Cytotoxic T cell (primary cell): ENCODE measurements around a stretch of chr2.

DNA sequence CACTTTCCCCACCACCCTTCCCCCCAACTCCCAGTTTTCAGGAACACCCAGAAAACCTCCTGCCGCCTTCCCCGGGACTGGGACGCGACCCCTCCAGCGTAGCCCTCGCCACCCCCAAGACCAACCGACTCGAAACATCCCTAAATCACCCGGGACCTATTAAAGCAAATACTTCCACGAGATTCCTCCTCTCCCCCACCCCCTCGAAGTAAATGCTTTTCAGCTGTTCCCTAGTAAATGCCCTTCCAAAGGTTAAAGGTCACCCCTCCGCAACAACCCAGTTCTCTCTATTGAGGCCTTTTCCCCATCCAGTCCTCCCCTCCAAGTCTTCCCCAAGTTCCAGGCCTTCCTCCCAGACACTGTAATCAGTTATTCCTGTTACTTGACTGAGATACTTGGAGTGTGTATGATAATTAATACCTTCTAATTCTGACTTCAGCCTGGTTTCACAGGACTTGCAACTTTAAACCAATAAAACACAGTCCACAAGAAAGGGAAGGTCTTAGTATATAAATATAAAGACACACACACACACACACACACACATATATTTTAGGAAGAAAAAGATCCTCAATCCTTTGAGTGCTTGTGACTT, 497 bp upstream of the VPS54 start:
- PRO-cap, 2 experiments, result no peak in any of the 2 experiments

DNA sequence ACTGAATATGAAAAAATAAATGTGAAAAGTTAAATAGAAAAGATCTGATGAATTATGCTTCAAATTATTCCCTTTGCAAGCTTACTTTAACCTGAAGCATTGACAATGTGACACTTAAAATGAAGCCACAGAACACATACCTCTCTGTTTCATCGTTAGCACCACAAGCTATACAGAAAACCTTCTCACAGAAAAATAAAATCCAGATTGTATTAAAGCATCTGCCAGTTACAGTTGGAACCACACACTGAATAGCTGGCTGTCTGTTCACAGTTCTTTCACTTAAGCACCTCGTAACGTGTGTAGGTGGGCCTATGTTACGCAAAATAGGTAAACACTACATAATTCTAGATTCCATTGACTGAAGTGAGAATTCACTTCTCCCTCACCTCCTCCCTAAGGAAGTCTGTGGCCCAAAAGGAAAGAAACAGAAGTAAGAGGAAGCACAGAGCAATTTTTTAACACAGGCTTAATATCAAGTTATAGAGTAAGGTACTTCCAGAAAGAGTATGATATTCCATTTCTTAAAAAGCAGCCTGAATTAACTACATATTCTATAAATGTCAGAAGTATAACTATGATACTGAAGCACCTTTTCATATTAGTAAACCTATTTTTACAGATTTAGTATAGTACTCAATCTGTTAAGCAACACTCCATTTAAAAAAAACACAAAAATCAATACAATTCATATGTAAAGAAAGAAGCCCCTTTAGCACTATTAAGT, 24.8 kb downstream of the PELI1 start:
- PRO-cap, 2 experiments, result no peak in any of the 2 experiments

GRCh38 chr2:64136062-64136527, 8.1 kb downstream of the PELI1 start:
- PRO-cap, 2 experiments, result no peak in any of the 2 experiments

GRCh38 chr2:64277045-64277776, 133.0 kb upstream of the PELI1 start:
- PRO-cap, 2 experiments, result no peak in any of the 2 experiments

DNA sequence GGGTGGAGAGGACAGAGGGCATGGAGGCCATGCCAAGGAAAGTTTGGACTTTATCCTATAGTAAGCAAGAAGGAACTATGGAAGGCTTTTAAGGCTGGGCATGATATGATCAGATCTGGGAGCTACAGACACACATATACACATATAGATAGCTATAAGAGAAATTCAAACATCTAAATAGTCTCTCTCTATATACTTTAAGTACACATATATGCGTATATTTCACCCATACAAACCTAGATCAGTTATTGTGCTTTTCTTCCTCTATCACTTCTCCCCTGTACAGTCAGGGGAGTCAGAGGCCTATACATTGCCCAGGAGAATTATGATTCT, 47.4 kb upstream of the LGALSL start:
- PRO-cap, 2 experiments, result no peak in any of the 2 experiments

- PRO-cap, 2 experiments, result no peak in any of the 2 experiments
These were observed 7.5 kb upstream of the AFTPH start for GRCh38 chr2:64516579-64517046.

GRCh38 chr2:64523989-64524222, 222 bp upstream of the AFTPH start:
- PRO-cap, 2 experiments, result peak in 2 of 2 experiments; most common minus-strand start chr2:64524086 (in 1)

- PRO-cap, 2 experiments, result peak in 2 of 2 experiments; most common plus-strand start chr2:64607335 (in 2); most common minus-strand start chr2:64607163 (in 2)
These were observed 47.0 kb downstream of the SERTAD2 start for GRCh38 chr2:64606199-64607616.

- PRO-cap, 2 experiments, result no peak in any of the 2 experiments
These were observed 26.0 kb downstream of the SERTAD2 start for GRCh38 chr2:64627787-64628115.

- PRO-cap, 2 experiments, result peak in 1 of 2 experiments; most common minus-strand start chr2:64632986 (in 1)
These were observed 20.9 kb downstream of the SERTAD2 start for GRCh38 chr2:64632484-64633469.

DNA sequence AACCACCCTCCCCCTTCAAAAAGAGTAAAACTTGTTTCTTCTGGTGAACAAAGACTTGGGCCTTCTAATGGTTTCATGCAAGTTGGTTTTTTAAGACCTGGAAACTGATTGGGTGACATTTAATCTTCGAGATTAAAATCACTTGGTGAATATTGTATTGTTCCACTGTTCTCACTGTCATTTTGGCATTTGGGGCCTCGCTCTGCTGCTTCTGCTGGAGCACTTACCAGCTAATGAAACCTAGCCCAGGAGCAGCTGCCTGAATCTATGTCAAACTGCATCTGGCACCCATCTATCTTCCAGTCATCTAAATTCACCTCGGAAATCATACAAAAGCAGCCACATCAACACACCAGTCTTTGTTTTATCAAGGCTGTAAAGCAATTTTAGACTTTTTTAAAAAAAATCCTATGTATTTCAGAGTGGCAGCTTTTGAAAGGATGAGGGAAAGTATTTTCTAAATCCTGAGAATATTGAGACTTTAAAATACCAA, 26.0 kb upstream of the SERTAD2 start:
- PRO-cap, 2 experiments, result no peak in any of the 2 experiments

GRCh38 chr2:64770775-64771232, 117.1 kb upstream of the SERTAD2 start:
- PRO-cap, 2 experiments, result no peak in any of the 2 experiments

DNA sequence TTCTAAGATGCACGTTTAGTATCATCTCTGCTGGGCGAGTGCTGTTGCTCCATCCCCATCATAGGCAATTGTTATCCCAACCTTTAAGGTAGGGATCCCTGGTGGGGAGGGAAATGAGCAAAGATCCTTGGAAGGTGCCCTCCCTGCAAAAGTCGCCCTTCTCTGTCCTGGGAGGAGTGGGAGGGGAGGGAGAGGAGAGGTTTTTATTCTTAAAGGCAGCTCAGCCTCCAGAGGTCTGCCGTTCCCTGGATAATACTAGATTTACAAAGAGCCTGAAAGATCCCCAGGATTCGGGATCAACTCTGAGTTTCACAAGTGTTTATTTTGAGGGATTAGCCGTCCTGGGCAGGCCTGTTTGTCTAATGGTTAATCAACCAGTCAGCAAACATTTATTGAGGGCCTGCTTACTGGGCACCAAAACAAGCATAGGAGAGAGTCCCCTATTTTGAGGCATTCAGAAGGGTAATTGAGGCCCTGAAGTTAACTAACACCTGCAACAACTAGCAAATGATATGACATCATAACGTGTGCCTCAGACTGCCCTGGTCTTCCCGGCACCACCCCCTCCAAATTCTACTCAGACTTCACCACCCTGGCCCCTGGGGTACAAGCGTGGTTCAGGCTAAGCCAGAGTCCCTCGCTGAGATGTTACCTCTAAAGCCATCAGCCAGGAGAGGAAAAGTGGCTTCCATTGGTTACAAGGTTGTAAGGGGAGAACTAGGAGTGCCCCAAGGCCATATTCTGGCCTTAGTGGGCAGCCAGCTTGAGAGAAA, 152.6 kb upstream of the SLC1A4 start:
- PRO-cap, 2 experiments, result no peak in any of the 2 experiments

- PRO-cap, 2 experiments, result no peak in any of the 2 experiments
These were observed 130.5 kb upstream of the SLC1A4 start for GRCh38 chr2:64858593-64859184.

DNA sequence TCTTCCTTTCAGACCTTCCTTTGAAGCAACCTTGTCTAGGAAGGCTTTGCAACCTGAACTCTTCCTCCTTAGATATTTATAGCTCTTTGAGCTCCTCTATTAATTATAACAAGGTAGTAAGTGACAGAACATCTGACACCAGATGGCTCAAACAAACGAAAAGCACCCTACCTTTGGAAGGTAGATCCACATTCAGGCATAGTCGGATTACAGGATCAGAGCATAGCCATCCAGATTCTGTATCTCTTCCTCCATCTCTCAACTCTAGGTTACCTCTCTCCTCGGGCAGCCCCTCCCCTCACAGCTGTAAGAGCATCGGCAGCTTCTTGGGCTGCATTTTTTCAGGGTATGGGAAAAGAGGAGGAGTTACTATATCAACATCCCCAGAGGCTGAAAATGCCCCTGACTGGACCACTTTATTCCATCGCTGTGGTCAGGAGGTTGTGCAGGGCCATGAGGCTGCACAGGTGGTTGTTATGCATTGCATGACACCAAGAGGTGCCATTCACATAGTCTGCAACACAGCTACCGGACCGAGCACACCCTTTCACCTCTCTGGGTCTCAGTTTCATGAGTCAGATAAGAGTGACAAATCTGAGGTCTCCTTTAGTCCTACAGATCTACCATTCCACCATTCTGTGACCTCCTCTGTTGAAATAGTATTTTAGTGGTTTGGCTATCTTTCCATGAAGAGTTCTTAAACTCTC, 56.9 kb upstream of the SLC1A4 start:
- PRO-cap, 2 experiments, result no peak in any of the 2 experiments

DNA sequence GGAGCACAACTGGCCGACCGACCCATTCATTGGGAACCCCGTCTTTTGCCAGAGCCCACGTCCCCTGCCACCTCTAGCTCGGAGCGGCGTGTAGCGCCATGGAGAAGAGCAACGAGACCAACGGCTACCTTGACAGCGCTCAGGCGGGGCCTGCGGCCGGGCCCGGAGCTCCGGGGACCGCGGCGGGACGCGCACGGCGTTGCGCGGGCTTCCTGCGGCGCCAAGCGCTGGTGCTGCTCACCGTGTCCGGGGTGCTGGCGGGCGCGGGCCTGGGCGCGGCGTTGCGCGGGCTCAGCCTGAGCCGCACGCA, 302 bp downstream of the SLC1A4 start:
- PRO-cap, 2 experiments, result no peak in any of the 2 experiments

DNA sequence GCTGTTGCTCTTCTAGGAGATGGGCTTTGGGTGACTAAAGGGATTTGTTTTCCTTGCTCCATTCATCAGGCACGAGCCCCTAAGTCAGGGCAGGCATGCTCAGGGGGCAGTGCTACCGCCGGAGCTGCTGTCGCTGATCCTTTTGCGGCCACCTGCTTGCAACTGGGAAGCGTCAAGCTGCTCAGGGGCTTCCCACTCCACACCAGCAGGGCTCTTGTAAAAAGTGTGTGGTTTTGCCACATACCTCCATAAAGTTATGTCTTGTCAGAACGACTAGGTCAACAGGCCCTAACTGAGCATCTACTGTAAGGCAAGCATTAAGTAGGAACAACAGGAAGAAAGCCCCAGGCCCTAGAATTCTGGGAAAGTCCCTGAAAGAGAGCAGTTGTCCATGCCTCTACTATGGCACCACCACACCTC, 32.3 kb upstream of the CEP68 start:
- PRO-cap, 2 experiments, result no peak in any of the 2 experiments

GRCh38 chr2:65031246-65032153, 24.7 kb upstream of the CEP68 start:
- PRO-cap, 2 experiments, result no peak in any of the 2 experiments

GRCh38 chr2:65032154-65032535, 24.1 kb upstream of the CEP68 start:
- PRO-cap, 2 experiments, result no peak in any of the 2 experiments

DNA sequence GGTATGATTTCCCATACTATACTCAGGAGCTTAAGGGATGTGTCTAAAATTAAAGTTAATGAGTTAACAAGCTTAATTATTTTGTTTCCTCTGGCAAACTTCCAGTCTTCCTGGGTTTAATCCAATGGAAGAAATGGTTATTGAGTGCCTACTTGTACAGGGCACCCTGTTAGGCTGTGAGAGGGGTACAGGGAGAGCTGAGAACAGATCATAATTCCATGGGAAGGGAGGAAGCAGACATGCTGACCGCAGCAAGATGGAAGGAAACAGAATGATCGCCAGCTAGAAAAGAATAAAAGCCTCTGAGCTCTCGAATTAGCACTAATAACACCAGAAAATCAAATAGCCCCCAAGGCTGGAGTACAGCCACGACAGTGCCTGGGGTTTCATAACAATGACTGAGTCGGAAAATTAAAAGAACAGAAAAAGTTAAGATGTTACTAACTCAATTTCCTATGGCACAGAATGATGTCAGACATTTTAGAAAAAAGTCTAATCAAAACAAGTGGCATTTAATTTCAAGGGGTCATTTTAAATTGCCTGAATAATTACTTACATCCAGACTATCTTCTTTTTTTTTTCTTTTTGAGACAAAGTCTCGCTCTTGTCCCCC, 20.6 kb upstream of the CEP68 start:
- PRO-cap, 2 experiments, result no peak in any of the 2 experiments